Measurements from ENCODE around the genes SPATA31A5 and TMEM252.

GRCh38 chr9:37646981-37647209 is 3.9 kb upstream of the FRMPD1 start:
- PRO-cap = no peak

DNA sequence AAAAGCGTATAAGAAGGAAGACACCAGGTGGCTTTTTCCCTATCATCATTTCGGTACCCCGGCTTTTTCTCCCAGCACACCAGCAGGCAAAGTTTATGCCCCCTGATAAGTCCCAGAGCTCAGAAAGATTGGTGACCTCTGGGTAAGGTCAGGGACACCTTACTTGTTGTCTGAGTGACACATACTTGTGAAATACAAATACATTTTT is 4.6 kb upstream of the SLC25A51 start:
- PRO-cap = no peak

- PRO-cap = no peak
Observed at GRCh38 chr9:38008020-38008725, 60.9 kb downstream of the SHB start.

DNA sequence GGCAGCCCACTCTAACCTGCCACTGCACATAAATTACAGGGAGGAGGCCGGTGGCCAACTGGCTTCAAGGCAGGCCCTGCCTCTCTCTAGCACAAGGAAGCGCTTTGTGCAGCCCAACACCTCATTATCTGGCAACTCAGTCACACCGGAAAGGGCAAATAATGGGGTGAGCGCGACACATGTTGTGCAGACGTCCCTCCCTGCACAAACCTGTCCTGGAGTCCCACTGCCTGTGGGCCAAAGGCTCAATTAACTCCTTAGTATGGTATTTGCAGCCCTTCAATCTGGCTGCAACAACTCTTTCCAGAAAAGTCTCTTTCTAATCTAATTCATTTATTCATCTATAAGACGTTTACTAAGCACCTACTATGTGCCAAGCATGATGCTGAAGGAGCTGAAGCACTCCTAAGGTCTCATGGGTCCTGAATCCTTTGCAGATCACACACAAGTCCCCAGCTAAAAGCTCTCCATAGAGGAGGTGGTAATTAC is 24.9 kb downstream of the SHB start:
- PRO-cap = no peak

DNA sequence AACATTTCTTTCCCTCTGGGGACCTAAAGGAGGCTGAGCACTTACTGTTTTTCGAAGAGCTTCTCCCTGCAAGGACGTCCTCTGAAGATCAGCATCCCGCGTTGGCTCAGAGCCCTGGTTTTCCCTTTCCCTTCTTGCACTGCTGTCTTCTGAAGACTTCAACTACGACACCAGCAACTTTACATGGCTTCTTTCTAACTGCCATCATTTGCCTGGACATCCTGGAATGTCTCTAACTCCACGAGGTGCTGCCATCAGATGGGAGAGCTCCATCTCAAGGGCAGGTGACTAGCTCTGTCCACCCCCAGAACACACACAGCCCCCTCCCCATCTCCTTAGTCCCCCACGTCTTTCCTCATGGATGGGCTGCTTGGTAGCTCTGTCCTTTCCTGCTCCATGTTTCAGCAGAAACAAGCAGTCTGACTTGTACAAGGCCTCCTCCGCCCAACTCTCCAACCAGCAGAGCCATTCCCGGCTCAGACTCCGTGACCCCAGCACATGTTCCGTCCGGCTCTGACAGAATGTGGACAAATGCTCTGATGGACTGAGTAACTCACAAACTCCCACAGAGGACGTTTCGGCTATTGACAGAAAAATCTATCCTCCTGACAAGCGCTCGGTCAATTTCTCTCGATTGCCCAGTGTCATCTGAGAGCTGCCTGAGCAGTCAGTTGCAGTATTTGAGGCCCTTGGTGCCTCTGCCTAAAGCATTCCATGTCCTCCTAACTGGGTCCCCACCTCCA is 17.0 kb downstream of the SHB start:
- PRO-cap = no peak

DNA sequence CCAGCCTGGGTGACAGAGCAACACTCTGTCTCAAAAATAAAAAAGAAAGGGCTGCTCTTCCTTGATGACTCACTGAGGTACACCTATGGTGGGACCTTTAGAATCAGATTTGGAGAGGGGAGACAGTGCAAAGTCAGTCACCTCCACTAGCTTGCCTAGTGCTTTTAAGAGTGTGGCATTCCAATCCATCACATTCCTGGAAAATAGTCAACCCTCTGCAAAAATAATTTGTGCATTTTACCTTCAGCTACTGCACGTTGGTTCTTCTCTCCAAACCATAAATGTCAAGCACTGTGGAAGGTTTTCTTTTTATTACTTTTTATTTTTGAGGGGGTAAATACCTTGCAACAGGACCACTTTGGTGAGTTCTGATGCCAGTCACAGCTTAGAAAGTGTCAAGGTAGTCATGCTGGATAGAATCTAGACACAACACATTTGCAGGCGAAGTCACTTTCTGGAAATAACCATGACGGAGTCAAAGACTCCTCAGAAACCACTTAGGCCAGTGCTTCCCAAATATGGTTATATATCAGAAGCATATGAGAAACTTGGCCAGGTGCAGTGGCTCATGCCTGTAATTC is 9.3 kb upstream of the ALDH1B1 start:
- PRO-cap = unidirectional peak, minus-strand start at position 422 of the sequence

DNA sequence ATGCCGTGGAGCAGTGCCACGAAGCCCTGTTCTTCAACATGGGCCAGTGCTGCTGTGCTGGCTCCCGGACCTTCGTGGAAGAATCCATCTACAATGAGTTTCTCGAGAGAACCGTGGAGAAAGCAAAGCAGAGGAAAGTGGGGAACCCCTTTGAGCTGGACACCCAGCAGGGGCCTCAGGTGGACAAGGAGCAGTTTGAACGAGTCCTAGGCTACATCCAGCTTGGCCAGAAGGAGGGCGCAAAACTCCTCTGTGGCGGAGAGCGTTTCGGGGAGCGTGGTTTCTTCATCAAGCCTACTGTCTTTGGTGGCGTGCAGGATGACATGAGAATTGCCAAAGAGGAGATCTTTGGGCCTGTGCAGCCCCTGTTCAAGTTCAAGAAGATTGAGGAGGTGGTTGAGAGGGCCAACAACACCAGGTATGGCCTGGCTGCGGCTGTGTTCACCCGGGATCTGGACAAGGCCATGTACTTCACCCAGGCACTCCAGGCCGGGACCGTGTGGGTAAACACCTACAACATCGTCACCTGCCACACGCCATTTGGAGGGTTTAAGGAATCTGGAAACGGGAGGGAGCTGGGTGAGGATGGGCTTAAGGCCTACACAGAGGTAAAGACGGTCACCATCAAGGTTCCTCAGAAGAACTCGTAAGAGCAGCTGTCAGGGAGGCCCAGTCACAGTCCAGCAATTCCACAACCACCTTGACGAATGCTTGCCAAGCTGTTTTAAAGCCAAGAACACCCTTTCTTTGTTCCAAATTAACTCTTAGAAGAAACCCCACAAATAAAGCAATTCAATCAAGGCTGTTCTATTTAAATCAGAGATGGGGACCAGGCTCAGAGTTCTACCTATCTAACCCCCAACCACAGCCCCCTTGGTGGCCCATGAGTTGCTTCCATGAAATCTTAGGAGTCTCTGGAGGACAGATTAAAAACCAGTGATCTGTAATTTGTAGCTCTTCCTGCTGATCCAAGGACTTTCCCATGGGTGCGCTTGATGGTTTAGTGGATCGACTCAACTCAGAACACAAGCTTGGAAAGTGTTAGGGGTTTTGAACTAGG is 4.5 kb downstream of the ALDH1B1 start:
- PRO-cap = no peak

GRCh38 chr9:41006580-41007615 is 121.6 kb downstream of the FOXD4L6 start:
- PRO-cap = no peak

DNA sequence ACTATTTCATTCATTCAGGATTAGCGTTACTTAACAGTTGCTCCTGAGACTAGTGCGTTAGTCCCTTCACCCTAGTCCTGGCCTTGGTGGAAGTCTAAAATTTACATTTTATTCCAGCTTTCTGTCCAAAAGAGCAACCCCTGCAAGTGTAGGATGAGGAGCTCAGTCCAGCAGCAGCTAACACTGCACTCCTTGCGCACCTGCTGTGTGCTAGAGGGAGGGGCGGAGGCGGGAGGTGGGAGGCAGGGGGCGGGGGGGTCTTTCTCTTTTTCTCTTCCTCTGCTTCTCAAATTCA is 609 bp upstream of the CNTNAP3B start:
- PRO-cap = no peak

DNA sequence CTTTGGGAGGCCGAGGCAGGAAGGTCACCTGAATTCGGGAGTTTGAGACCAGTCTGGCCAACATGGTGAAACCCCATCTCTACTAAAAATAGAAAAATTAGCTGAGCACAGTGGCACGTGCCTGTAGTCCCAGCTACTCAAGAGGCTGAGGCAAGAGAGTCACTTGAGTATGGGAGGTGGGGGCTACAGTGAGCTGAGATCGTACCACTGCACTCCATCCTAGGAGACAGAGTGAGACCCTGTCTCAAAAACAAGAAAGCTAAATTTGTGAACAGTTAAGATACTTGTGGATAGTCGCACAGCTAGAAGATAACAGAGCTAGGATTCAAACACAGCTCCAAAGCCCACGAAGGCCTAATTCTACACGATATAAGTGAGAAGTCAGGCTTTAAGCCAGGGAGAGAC is 934.0 kb downstream of the SPATA31A6 start:
- PRO-cap = no peak

DNA sequence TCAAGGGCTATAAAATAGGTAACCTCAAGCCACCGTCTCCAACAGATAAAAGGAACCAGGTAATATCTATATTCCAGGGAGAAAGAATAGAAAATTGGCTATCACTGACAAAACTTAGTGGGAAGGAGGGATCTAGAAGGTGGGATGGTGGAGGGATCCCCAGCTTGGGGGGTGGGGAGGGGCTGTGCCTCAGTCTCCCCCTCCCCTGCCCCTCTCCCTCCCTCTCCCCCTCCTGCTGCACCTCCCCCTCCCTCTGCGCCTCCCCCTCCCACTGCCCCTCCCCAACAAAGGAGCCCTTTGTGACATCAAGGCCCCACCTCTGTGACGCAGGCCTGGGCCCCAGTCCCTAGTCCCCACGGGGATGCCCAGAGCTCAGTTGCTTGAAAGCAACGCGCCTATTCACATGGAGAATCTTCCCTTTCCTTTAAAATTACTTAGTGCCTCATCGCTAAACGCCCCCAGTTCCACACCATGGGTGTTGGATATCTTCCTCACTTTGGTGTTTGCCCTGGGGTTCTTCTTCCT is at the start of gene SPATA31A5:
TSS of gene SPATA31A5 (plus strand) at position 375 of the 525 bp plus-strand sequence.
- PRO-cap = no peak

DNA sequence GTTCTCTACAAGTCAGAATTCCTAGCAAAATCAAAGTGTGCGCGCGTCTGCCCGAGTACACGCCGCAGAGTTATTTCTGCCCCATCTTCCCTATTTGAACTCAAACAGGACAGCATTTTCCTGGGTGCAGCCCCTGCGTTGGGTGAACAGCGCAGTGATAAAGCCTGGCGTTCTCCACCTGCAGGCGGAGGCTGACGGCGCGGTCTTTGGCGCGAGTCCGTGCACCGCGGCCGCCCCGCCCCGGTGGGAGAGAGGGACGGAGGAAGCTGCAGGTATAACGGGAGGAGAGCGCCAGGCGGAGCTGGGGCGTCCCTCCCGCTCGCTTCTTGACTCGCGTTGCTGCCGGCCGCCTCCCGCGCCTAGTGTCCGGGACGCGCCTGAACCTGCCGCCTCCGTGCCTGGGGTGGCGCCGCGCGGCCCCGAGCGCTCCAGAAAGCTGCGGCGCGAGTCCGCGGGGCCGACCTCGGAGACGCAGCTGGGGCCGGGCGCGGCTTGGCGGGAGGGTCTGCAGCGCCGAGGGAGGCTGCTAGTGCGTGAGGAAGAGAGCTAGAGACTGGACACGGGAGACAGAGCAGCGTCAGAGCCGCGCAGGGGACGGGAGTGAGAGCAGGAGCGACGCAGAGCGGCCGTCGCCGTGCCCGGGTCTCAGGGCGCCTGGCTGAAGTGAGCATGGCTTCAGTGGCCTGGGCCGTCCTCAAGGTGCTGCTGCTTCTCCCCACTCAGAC is 140.6 kb downstream of the SPATA31A7 start:
- PRO-cap = unidirectional peak, plus-strand start at position 271 of the sequence

- PRO-cap = bidirectional peak, plus-strand start at chr9:61854109, minus-strand start at chr9:61853995; unidirectional peak, plus-strand start at chr9:61854109
Observed at GRCh38 chr9:61853924-61854405, 664.1 kb downstream of the SPATA31A7 start.

GRCh38 chr9:62532773-62533109 is 1342.9 kb downstream of the SPATA31A7 start:
- PRO-cap = unidirectional peak, minus-strand start at chr9:62532985

GRCh38 chr9:65382591-65383366 is 97.8 kb upstream of the FOXD4L5 start:
- PRO-cap = no peak

GRCh38 chr9:66942325-66943248 is 42.1 kb downstream of the ZNF658 start:
- PRO-cap = no peak

DNA sequence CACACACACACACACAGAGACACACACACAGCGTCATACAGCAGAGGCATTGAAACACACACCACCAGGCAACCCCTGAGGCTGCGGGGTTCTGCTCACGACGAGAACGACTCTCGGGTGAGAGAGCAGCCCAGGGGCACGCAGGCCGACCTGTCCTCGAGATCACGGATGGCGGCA is 132.6 kb upstream of the ANKRD20A1 start:
- PRO-cap = no peak

- PRO-cap = unidirectional peak, plus-strand start at chr9:68437997
Observed at GRCh38 chr9:68437652-68438148, 81.3 kb downstream of the PGM5 start.

- PRO-cap = no peak
Observed at GRCh38 chr9:68540622-68541266, at the start of gene TMEM252. TMEM252 (minus strand) TSS chr9:68540883.

DNA sequence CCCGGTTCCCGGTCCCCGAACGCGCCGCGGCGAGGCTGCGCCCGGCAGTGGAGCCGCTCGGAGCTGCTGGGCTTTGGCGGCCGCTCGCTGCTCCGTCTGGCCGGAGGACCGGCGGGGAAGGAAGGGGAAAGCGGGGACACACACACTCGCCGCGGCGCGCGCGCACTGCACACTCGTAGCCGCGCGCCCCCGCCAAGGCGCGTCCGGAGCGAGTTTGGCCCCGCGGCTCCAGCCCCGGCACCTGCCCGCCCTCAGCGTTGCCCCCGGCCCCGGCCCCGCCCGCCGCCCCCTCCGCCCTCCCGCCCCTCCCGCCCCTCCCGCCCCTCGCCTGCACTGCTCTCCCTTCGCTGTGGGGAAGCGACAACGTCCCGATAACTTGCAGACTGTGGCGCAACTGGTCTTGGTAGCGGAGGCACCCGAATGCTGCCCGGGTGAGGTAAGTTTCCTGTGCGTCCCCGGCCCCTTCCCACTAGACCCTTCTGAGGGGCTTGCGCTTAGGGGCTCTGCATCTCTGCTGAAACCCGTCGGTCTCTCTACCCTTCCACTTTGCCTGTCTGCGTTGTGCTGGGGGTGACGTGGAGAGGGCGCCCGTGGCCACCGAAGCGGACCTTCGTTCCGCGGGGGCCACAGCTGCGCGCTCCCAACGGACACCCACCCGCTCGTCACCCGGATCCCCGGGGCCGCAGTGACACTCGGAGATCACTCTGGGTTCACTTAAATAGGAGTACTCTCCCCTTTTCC is 457 bp downstream of the PIP5K1B start:
- PRO-cap = bidirectional peak, plus-strand start at position 371 of the sequence, minus-strand start at position 98 of the sequence; unidirectional peak, plus-strand start at position 629 of the sequence; unidirectional peak, plus-strand start at position 665 of the sequence

All from right common carotid artery plus branches (tissue), 1 donor.